Spleen (tissue), 7 donors: ENCODE measurements around a stretch of chr10.

DNA sequence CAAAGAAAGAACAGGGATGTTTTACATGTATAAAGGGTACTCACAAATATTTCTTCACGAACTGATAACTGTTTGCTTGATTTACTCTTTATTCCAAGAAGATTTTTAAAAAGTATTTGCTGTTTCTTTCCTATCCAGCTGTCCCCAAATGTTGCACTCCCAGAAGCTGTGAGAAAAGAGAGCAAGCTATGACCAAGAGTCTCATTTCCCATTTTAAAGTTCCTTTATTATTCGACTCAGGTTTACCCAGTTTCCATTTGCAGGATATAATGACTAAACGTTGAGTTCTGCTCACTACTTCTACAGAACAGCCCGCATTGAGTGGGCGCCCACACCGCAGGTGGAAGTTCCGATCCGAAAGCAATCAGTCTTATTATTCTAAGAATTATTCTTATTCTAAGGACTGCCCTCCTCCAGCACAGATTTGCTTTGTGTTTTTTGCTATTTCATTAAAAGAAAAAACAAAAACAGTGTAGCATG, 90.8 kb downstream of the APBB1IP start:
- PRO-cap, 4 experiments: peak in 2 of 4 experiments; most common plus-strand start position 297 of the sequence (in 2)
- RAMPAGE, long total RNA, 4 experiments: no peak in any of the 4 experiments

DNA sequence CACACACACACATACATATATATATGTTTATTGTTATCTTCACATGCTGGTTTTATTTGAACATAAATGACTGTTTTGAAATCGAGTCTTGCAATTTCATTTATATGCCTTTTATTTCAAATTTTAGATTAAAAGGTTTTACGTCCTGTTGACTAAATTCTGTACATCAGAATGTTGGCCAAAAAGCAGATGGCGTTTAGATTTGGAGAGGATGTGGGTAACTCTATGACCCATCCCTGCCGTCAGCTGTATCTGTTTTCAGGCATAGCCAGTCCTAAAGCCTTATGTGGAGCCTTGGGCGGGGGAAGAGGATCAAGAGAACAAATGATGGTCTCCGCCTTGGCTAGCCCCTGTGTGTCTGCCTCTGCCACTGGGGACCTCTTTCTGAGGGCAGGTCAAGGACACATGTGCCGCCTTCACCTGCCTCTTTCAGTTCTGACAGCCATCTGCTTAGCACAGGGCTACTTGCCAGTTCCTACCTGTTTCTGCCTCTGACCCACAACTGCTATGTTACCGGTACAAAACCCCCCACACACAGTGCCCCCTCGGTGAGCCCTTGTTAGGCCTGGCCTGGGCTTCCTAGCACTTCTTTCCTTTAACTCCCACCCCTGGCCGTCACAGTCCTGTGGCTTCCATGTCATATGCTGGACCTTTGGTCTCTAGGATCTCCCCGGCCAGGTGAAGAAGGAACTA, 24.1 kb downstream of the PDSS1 start:
- PRO-cap, 4 experiments: no peak in any of the 4 experiments
- RAMPAGE, long total RNA, 4 experiments: no peak in any of the 4 experiments

DNA sequence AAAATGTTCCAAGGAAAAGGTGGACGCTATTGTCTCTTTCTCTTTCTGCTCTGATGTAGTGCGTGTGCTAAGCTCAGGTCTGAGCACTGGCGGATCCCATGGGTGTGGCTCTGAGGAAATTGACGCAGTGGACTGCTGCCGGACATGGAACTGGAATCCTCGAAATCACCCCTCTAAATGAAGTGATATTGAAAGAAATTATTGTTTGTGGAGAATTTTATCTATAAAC, 22.2 kb upstream of the ACBD5 start:
- PRO-cap, 4 experiments: peak in 1 of 4 experiments; most common minus-strand start position 52 of the sequence (in 1)
- RAMPAGE, long total RNA, 4 experiments: no peak in any of the 4 experiments

DNA sequence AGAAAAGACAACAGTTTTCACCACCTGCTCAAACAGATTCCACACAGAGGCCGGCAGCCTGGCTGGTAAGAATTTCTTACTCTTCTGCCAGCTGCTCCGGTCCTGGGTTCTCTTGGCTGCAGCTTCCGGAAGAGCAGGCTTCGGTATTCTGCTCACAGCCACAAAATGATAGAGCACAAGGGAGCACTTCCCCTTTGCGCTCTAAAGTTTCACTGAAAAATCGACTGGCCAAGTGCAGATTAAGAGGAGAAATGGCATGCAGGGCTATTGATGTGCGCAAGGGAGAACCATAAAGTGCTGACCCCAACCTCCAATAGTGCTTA, 114.1 kb upstream of the ACBD5 start:
- PRO-cap, 4 experiments: no peak in any of the 4 experiments
- RAMPAGE, long total RNA, 4 experiments: no peak in any of the 4 experiments

DNA sequence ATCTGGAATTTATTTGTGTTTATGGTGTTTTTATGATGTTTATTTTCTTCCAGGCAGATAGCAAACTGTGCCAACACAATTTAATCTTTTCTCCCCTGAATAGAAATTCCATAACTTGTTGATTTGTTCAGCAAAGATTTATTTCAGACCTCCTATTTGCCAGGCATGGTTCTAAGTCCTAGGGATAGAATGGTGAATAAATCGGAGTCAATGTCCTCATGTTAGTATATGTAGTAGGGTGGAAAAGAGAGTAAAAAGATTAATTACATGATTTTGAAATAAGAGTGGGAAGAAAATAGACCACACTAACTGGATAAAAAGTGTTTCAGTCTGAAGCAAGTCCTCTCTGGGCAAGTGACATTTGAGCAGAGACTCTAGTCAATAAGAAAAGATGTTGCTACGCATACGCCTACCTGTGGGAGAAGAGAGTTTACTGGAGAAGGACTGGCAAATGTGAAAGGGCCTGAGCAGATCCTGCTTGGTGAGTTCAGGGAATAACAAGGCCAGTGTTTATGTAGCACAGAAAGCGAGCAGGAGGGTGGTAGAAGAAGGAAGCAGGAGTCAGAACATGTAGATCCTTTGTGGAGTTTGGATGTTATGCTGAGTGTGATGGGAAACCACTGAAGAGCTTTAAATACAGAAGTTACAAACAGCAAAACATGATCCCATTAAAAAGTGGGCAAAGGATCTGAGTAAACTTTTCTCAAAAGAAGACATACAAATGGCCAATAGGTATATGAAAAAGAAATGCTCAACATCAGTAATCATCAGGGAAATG, 43.3 kb downstream of the RAB18 start:
- PRO-cap, 4 experiments: no peak in any of the 4 experiments
- RAMPAGE, long total RNA, 4 experiments: no peak in any of the 4 experiments

- PRO-cap, 4 experiments: no peak in any of the 4 experiments
- RAMPAGE, long total RNA, 4 experiments: no peak in any of the 4 experiments
Observed at GRCh38 chr10:27687461-27687784, 58.2 kb downstream of the MKX start.

DNA sequence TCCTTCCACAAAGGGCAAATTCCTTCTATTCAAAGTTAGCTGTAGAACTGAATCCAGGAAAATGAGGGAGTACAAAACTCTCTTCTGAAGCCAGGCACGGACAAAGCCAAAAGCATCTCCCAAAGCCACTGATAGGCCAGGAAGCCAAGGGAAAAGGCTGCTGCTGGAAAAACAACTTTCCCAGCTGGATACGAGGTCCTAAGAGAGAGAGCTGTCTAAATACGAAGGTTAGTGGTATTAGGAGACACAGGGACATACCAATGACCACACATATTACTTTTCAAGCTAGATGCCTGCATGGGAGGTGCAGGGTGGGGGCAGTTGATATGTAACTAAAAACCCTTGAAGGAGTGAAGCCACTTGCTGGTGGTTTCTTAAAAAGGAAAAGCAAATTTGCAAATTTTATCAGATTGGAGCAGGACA, 43.5 kb downstream of the MKX start:
- PRO-cap, 4 experiments: no peak in any of the 4 experiments
- RAMPAGE, long total RNA, 4 experiments: no peak in any of the 4 experiments

- PRO-cap, 4 experiments: no peak in any of the 4 experiments
- RAMPAGE, long total RNA, 4 experiments: no peak in any of the 4 experiments
Observed at GRCh38 chr10:27981621-27982126, 17.2 kb downstream of the ODAD2 start.

GRCh38 chr10:28301928-28302388, 906 bp downstream of the MPP7 start:
- PRO-cap, 4 experiments: no peak in any of the 4 experiments
- RAMPAGE, long total RNA, 4 experiments: no peak in any of the 4 experiments

- PRO-cap, 4 experiments: no peak in any of the 4 experiments
- RAMPAGE, long total RNA, 4 experiments: no peak in any of the 4 experiments
Observed at GRCh38 chr10:28542042-28542822, 9.3 kb downstream of the WAC start.

DNA sequence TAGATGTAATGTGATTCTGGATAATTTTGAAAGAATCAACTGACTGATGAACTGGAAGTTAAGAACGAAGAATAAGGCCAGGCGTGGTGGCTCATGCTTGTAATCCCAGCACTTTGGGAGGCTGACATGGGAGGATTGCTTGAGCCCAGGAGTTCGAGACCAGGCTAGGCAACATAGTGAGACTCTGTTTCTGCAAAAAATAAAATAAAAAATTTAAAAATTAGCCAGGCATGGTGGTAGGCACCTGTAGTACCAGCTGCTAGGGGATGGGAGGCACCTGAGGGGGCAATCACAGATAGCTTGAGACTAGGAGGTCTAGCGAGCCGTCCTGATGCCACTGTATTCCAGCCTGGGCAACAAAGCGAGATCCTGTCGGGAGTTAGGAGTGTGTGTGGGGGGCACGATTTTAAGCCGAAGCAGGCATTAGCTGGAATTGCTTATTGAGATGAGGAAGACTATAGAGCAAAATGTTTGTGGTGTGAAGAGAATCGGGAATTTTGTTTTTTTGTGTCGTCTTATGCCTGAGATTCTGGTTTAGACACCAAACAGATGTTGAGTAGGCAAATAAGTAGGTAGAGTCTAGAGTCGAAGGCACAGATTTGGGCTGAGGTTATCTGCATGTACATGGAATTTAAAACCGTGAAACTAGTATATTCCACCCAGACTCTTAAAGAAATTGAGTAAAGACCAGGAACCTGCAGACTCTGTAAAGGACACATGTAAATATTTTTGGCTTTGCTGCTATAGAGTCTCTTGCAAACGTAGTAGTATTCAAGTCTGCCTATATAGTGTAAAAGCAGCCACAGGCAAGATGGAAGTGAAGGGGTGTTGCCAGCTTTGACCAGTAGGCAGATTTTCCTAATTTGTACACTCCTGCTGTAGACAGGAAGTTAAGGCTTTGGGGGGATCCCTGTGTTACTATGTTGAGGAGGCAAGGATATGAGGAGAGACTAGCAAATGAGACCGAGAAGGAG, 27.4 kb downstream of the WAC start:
- PRO-cap, 4 experiments: no peak in any of the 4 experiments
- RAMPAGE, long total RNA, 4 experiments: no peak in any of the 4 experiments

GRCh38 chr10:28611614-28612272, 65.6 kb upstream of the BAMBI start:
- PRO-cap, 4 experiments: no peak in any of the 4 experiments
- RAMPAGE, long total RNA, 4 experiments: no peak in any of the 4 experiments

GRCh38 chr10:28685072-28685512, 7.8 kb downstream of the BAMBI start:
- PRO-cap, 4 experiments: no peak in any of the 4 experiments
- RAMPAGE, long total RNA, 4 experiments: no peak in any of the 4 experiments

- PRO-cap, 4 experiments: no peak in any of the 4 experiments
- RAMPAGE, long total RNA, 4 experiments: no peak in any of the 4 experiments
Observed at GRCh38 chr10:28984242-28984846, 304.5 kb upstream of the LYZL1 start.

GRCh38 chr10:29057634-29058272, 231.1 kb upstream of the LYZL1 start:
- PRO-cap, 4 experiments: no peak in any of the 4 experiments
- RAMPAGE, long total RNA, 4 experiments: no peak in any of the 4 experiments

GRCh38 chr10:29131987-29132302, 156.9 kb upstream of the LYZL1 start:
- PRO-cap, 4 experiments: no peak in any of the 4 experiments
- RAMPAGE, long total RNA, 4 experiments: no peak in any of the 4 experiments

DNA sequence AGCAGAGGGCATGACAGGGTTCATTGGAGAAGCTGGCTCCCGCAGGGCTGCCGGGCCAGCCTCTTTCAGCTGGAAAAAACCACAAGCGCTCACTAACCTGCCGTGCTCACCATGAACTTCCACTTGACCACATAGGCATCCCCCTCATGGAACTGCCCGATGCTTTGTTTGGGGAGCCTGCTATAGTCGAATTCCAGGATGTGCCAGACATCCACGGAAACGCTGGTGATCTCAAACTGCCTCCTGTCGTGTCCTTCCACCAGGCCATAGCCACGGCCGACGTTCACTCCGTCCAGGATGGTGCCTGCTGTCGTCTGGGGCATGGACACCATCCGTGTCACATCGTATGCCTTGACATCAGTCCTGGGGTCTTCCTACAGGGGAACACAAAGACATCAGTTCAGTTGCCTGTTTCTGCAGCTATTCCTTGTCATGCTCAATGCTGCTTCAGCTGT, 154.3 kb downstream of the SVIL start:
- PRO-cap, 4 experiments: no peak in any of the 4 experiments
- RAMPAGE, long total RNA, 4 experiments: no peak in any of the 4 experiments

DNA sequence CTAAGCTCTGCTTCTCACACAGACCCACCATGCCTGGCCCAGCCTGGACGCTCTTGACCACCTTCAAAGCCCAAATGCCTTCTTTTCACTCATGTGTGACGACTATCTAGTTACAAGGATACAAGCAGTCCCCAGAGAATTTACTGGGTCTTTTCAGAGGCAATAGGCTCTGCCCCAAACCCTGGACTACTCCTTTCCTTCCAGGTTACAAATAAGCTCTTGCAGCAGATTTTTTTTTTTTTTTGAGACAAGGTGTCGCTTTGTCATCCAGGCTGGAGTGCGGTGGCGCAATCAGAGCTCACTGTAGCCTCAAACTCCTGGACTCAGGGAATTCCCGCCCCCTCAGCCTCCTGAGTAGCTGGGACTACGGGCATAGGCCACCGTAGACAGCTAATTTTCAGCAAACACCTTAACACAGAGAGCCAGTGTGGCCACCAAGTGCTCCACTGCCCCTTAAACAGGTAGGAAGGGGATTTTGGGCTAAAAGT, 16.2 kb downstream of the SVIL start:
- PRO-cap, 4 experiments: no peak in any of the 4 experiments
- RAMPAGE, long total RNA, 4 experiments: no peak in any of the 4 experiments

DNA sequence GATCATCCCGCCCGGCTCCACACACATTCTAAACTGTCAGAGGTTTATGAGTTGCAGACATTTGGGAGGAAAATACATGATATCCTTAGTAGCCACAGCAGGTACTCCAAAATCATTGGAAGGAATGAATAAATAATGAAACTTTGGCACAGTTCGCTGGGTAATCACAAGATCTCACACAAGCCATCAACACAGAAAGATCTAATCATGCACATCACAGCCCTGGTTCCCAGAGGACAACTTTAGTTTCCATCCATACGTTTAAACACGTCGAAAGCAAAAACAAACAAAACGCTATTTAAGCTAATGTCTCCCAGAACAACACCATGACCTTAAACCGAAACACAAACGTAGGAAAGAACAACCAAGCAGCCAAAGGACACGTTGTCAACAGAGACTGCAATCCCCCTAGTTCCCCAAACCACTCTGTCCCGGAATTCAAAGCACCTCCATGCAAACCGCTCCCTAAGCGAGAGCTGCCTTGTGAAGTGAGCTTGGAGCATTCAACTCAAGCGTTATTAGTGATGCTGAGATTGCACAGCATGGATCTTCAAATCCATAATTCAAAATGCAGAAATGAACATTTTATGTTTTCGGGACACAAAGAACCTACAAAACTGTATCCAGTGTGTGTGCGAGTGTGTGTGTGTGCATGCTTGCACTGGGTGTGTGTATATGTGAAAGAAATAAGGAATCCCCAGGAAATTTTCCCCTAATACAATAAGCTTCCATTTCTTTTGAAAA, 12.2 kb downstream of the SVIL start:
- PRO-cap, 4 experiments: no peak in any of the 4 experiments
- RAMPAGE, long total RNA, 4 experiments: no peak in any of the 4 experiments

- PRO-cap, 4 experiments: no peak in any of the 4 experiments
- RAMPAGE, long total RNA, 4 experiments: no peak in any of the 4 experiments
Observed at GRCh38 chr10:29628986-29629321, 5.8 kb downstream of the SVIL start.